HT-29 (cell line): ENCODE measurements around the genes SNCG, ADIRF and MINPP1.

DNA sequence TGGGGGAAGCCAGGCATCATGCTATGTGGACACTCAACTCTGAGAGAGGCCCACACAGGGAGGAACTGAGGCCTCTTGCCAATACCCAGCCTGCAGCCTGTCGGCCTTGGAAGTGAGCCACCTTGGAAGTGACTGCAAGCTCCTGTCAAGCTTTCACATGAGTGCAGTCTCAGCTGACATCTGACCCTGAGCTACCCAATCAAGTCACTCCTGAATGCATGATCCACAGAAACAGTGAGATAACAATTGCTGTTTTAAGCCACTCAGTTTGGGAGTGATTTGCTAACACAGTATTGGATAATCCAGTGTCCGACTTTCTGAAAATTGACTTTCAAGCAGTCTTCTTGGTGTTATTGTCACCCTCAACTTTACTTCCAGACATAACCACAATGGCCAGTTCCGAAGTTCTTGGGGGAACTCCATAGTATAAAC lies 56.3 kb downstream of the MMRN2 start:
- RAMPAGE, long total RNA, result no peak

DNA sequence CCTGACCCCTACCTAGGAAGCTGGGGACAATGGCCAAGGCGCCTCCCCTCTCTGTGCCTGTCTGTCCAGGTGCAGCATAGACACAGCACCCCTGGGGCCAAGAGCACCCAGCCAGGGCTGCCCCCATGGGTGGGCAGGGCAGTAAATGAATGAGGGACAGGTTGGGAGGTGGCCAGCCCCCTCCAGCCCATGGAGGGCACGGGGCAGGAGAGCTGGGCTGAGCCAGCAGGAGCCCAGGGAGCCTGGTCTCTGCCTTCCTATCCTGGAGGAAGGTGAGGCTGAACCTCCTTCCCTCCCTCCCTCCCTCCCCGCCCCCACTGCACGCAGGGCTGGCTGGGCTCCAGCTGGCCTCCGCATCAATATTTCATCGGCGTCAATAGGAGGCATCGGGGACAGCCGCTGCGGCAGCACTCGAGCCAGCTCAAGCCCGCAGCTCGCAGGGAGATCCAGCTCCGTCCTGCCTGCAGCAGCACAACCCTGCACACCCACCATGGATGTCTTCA lies at the start of gene SNCG:
Gene SNCG (plus strand): TSS at position 392 of the 503 bp plus-strand sequence.
- RAMPAGE, long total RNA, result start-site peak on the plus strand centred at position 416 of the sequence, 74 bp wide, 1,004 and 812 reads in 2 replicates

- RAMPAGE, long total RNA, result no peak
Measured at GRCh38 chr10:86968022-86969036, at the start of gene ADIRF. Gene ADIRF (plus strand): TSS chr10:86968482.

DNA sequence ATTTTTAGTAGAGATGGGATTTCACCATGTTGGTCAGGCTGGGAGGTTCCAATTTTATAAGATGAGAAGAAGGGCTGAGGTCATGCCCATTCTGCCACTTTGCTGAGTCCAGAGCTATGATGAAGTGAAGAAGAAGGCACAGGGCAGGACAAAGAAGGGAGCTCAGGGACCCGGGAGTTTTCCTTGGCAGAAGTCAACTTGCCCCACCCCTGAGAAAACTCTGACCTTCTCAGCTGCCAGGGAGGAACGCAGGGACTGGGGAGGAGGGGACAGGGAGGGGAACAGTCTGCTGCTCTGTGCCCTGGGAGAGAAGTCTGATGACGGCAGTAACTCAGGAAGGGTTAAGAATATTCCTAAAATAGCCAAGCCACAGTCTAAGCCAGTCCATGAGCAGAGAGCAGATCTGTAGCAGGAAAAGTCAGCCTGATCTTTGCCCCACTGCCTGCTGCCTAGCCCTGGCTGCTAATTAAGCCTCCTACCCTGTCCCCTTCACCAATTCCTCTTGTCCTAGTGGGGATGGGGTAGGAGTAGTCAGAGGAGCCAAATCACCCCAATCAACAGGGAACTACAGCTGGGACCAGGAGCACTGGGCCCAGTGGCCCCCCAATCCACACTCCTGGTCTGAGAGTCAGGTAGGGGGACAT lies 11.8 kb downstream of the ADIRF start:
- RAMPAGE, long total RNA, result no peak

DNA sequence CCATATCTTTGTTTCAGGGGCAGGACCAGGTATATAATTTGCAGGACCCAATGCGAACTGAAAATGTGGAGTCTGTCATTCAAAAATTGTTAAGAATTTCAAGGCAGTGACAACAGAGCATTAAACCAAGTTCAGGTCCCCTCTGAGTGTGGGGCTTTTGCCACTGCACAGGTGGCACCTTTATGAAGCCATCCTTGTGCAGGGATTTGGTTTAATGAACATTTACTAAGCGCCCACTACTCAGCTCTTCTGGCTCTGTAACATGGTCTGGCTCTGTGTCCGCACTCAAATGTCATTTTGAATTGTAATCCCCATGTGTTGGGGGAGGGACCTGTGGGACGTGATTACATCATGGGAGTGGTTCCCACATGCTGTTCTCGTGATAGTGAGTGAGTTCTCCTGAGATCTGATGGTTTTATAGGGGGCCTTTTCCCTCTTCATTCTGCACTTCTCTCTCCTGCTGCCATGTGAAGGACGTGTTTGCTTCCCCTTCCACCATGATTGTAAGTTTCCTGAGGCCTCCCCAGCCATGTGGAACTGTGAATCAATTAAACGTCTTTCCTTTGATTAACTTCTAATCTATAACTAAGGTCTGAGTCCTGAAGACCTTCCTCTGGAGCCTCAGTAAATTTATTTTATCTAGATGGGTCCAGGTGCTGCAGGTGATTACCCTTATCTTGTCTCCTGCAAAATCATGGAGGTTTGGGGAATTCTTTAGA lies 12.7 kb downstream of the ADIRF start:
- RAMPAGE, long total RNA, result no peak

DNA sequence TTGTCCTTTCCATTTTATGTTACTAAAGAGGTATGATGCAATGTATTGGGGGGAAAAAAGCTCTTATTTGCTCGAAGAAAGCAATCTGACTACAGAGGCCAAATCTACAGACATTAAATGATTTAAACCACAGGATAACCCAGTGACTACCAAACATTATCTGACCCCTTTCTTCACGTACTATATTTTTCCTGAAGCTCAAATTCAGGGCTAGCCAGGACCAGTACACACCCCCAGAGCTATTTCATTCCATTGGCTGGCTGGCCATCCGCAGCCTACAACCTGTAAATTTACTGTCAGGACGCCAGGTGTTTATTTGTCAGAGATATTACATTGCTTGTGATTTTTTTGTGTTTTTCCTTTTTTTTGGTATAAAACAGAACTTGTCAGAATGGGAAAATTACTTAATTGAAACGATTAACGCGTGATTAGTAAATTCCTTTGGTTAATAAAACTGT lies 1.3 kb downstream of the GLUD1 start:
- RAMPAGE, long total RNA, result no peak

DNA sequence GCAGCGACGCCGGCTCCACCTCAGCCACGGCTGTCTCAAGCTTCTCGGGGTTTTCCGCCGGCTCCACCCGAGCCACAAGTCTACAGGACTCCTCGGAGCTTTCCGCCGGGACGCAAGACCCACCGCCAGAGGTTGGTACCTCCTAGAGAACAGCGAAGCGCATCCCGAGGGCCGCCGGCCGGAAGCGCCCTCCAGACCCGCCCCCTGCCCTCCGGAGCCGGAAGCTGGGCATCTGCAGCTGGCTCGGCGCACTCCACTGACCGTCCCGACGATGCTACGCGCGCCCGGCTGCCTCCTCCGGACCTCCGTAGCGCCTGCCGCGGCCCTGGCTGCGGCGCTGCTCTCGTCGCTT lies at the start of gene MINPP1:
Gene MINPP1 (plus strand): TSS at position 249 of the 352 bp plus-strand sequence.
- RAMPAGE, long total RNA, result no peak

DNA sequence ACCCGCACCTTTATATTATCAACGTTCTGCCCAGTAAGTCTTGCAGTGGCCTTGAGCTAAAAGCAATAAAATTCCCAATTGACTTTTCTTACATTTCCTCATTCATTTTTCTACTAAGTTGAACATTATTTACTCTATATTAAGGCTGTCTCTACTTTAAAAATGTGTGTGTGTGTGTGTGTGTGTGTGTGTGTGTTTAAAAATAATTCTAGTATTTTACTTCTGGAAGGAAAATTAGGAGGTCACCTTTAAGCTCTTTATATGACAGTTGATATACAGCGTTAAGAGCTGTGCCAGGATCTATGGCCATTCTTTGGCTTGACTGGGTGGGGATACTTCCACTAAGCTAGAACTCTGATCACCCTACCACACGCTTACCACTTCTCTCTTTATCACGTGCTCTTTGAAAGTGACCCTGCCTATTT lies 8.8 kb downstream of the PAPSS2 start:
- RAMPAGE, long total RNA, result no peak

GRCh38 chr10:87713684-87714259 lies 54.1 kb downstream of the PAPSS2 start:
- RAMPAGE, long total RNA, result no peak

GRCh38 chr10:87850878-87851274 lies 12.5 kb downstream of the KLLN start:
- RAMPAGE, long total RNA, result no peak

GRCh38 chr10:87862599-87863162 lies 652 bp downstream of the KLLN start:
- RAMPAGE, long total RNA, result no peak

DNA sequence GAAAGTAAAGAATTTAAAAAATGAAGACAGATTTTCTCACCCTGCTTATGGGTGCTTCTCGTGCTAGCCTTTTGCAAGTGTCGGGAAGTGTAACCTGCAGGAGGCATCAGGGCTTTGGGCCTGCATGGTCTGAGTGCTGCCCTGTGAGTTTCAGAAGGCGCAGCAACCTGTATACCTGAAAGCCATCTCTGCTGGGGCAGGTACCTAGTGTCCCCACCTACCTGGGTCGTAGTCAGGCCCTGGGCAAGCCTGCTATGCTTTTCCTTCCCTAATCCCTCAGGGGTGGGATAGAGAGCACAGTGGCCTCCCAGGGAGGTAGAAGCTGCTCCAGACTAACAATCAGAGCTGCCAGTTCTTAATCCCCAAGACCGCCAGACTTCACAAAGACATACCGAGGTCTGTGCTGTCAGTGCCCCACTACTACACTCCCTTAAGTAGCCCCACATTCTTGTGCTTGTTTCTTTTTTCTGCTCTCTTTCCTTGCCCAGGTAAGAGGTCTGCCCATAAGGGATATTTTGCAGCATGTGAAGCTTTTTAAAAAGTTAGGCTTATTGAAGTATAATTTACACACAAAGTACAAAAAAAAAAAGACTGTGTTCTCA lies 52.0 kb downstream of the PTEN start:
- RAMPAGE, long total RNA, result no peak

DNA sequence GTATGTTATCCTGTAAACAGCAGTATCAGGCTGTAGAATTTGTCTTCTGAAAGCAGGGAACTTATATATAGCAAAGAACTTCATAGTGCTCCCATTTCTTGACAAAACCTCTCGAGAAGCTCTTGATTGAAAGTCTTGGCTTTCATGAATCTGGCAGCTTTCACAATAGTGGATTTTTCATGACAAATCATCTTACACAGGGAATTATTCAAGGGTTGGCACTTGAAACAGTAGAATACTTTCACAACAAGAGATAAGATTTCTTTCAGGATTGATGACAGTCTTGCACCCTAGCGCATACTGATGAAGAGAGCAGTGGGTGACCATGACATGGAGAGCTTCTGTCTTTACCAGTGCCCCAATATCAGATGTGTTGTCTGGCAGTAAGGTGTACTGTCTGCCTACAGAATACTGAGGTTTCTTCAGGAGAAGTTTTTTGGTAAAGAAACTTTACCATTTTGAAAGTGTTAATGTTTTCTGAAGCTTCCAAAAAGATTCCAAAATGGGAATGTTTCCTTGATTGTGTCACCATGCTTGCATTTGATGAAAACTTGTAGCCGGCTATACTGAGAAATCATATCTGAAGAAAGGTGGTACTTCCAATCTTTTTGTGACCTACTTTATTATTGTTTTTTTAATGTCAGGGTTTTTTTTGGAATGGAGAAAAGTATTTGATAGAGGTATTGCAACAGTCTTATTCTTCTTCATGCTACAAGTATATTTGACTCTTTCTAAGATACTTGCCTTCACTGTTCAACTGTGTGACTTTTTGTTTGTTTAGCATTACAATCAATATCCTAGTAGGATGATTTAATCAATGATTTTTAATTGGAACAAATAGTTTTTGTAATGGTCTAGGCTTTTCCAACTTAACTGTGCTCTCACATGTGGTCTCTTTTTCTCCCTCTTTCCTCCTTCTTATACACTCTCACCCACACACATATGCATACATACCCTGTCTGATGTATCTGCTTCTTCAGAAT lies 72.6 kb downstream of the PTEN start:
- RAMPAGE, long total RNA, result no peak

- RAMPAGE, long total RNA, result no peak
Measured at GRCh38 chr10:88017788-88018069, 154.3 kb downstream of the PTEN start.

- RAMPAGE, long total RNA, result no peak
Measured at GRCh38 chr10:88066896-88067332, 203.5 kb downstream of the PTEN start.

GRCh38 chr10:88841307-88841653 lies 10.4 kb downstream of the ANKRD22 start:
- RAMPAGE, long total RNA, result no peak

- RAMPAGE, long total RNA, result no peak
Measured at GRCh38 chr10:88896217-88896529, 16.1 kb downstream of the STAMBPL1 start.

DNA sequence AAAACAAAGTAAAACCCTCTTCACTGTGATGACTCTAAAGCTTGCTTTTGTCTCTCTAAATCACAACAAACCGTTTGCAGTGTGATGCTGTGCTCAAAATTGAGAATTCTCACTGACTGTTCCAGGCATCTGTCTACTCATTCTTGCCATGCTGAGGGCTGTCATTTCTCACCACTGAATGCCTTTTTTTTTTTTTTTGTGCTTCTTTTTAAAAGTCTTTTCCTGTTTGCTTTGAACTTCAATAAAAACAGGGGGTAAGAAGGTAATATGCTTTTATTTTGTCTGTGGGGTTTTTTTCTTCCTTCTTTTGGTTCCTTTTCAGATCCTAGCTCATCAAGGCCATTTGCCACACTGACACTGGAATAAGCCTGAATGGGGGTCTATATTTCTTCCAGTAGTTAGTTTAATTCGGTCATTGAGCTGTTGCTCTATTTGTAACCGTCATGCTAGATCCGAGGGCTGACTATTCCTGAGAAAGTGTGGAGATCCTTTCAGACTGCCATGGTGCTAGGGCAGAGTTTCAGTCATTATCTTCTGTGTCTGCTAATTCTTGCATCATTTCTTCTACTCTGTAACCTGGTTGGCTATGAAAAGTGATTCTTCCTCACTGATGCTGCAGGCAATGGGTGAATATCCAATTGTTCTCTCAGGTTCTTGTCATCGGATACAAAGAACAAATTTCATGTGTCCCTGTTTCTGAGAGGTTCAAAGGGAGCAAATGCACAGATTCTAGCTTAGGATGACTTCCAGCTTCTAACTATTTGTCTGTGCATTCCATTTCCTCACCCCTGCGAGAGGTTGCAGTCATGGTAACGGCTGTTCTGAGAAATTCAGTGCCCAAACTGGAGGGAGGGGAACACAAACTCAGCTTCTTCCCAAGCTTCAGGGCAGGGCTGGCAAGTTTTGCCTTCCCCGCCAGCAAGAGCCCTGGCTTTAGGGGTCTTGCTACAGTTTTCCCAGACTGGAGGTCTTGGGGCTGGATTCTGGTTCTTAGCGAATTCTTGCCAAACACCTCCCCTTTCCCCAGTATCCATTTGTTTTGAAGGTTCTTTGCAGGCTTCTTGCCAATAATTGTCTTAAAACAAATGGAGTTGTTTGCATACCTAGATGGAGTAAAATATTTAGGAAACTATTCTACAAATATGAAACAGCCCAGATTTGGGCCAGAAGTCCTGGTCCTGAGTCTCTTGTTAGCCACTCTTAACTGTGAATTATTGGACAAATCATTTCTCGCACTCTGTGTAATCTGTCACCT lies 10.9 kb downstream of the FAS start:
- RAMPAGE, long total RNA, result no peak

DNA sequence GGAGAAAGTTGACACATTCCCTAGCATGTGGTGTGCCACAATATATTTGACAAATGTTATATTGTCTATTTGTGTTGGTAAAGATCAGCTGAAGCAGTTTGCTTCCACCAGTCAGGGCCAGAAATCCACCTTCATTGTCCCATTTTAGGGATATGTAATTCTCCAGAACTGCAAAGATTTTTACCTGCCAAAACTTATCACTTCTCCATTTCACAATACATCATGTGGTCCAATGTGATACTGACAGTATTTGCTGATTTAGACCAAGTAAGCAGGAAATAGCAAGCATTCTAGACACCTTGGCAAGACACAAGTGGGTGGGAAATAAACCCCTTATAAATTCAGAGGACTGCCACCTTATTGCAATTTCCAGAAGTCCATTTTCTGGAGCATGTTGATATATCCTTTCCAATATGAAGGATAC lies 18.6 kb upstream of the LIPA start:
- RAMPAGE, long total RNA, result no peak

DNA sequence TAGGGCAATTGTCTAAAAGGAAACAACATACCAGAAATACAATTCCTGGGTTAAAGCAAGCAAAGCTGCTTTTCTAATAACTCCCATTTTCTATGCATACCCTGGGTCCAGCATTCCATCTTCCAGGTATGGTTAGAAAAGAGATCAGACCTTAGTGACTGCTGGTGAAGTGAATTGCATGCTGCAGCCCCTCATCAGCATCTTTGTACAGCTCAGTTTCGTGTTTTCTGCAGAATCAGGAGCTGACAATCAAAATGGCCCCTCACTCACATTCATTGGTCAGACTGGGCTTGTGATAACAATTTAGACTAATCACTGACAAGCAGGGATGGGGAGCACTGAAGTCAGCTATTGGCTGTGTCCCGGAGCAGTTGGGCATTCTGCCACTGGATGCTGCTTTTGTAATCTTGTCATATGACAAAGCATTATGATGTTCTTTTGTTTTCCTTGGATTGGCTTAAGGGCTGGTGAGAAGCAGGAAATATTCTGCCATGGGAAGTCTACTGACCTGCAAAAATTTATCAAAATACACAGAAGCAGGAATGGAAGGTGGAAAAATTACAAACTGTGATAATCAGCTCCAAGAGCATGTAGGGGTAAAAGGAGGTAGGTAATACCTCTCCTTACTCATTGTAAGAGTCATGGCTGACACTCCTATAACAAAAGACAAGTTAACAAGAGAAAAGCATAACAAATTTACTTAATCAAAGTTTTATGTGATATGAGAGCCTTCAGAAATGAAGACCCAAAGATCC lies 14.8 kb downstream of the IFIT3 start:
- RAMPAGE, long total RNA, result no peak